ENCODE results near the genes RAET1L and PLEKHG1.

DNA sequence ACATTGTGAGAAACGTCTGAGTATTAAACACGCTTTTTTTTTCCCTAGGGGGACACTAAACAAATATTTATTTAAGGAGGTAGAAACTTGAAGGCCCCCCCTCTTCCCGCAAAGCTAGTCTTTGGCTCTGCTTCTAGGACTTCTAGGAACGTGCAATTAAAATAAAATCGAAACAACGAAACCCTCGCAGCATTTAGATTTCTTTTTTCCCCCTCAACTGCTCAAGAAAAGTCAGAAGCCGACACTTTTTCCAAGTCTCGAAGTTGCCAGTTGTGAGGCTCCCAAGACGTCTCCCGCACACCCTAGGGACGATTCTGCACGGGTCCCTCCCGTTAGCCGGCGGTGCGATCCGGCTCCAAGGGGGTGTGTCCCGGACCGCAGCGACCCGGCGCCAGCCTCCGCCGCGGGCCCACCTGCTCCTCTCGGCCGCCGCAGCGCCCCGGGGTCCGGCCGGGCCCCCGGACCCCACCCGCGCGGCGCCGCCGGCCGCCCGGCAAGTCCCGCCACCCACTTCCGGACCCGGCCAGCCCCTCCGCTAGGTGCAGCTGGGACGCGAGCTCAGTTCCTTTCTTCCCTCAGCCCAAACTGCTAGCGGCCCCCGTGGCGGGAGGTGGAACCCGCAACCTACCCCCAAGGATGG is 796 bp upstream of the TAB2 start:
- PRO-cap = no peak

- PRO-cap = no peak
Measured at GRCh38 chr6:149320773-149321363, 3.4 kb downstream of the TAB2 start.

GRCh38 chr6:149322902-149323213 is 5.3 kb downstream of the TAB2 start:
- PRO-cap = no peak

- PRO-cap = no peak
Measured at GRCh38 chr6:149495321-149496215, 10.8 kb upstream of the ZC3H12D start.

GRCh38 chr6:149565368-149565938 is 722 bp upstream of the GINM1 start:
- PRO-cap = no peak

GRCh38 chr6:149691532-149692379 is 26.1 kb downstream of the LATS1 start:
- PRO-cap = no peak

- PRO-cap = no peak
Measured at GRCh38 chr6:149726154-149727350, 8.7 kb upstream of the LATS1 start.

GRCh38 chr6:149963074-149963490 is 661 bp upstream of the ULBP1 start:
- PRO-cap = no peak

GRCh38 chr6:150025360-150025919 is at the start of gene RAET1L:
RAET1L (minus strand) TSS chr6:150025532.
- PRO-cap = unidirectional peak, minus-strand start at chr6:150025532

GRCh38 chr6:150143507-150143985 is 702 bp downstream of the PPP1R14C start:
- PRO-cap = bidirectional peak, plus-strand start at chr6:150143860, minus-strand start at chr6:150143661

- PRO-cap = no peak
Measured at GRCh38 chr6:150145334-150145840, 2.5 kb downstream of the PPP1R14C start.

DNA sequence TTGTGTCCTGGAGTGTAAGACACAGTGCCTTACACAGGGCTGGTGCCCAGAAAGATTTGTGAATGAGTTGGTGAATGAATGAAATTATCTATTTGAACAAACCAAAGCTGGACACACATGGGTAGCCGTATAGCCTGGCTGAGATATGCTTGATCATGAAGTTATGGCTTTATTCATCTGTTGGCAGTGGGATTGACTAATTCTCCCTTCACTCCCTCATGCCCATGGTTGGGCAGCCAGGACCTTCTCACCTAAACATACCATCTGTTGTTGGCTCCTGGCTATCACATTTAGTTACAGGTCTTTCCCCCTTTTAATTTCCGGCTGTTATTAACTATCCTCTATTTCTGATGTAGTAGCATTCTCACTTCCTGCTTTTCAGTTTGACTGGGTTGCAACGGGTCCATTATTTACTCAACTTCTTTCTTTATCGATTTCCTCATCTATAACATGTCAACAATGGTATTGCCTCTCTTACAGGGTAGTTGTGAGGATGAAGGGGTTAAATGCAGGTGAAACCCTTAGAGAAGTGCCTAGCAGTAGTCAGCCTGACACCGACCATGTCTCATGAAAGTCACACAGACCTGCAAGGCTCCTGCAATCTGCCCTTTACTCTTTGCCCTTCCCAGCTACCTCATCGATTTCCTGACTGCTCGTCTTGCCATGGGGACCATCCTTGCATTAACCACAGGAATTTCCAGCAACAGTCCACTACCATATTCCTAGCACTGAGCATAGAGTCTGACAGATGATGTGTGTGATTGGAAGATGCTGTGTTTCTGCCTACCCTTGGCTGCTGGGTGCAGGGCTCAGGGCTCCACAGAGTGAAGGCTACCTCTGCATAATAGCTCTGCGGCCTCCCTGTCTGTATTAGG is 42.2 kb downstream of the PPP1R14C start:
- PRO-cap = no peak

DNA sequence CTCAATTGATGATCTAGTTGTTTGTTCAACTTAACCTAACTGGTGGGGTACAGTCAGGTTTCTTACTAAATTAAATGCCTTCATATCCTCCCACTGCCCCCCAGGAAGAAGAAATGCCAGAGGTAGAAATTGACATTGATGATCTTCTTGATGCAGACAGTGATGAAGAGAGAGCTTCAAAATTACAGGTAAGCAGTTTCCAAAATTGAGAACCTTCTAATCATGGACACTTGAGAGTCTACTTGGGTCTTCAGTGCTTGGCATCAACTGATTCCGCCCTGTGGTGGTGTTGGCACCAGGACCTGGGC is 71.8 kb downstream of the PPP1R14C start:
- PRO-cap = no peak

DNA sequence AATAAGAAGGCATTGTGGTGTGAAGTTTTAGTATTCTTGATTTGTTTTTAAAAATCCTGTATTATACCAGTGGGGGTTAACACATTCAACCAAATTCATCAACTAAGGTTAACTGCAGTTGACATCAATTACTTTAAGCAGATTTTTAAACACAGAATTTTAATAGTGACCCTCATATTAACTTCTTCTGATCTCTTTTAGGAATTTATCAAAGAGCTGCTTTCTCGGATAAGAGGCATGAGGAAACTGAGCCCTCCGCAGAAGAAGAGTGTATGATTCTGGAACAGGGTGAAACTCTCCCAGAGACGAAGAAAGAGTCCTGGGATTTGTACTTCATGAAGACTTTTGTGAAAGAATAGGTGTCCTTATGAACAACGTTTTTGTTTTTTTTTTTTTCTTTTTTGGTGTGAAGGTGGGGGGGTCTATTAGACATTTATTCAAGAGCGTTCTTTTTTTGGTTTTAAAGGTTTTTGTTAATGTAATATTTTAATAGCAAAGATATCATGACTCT is 105.8 kb downstream of the PPP1R14C start:
- PRO-cap = no peak

DNA sequence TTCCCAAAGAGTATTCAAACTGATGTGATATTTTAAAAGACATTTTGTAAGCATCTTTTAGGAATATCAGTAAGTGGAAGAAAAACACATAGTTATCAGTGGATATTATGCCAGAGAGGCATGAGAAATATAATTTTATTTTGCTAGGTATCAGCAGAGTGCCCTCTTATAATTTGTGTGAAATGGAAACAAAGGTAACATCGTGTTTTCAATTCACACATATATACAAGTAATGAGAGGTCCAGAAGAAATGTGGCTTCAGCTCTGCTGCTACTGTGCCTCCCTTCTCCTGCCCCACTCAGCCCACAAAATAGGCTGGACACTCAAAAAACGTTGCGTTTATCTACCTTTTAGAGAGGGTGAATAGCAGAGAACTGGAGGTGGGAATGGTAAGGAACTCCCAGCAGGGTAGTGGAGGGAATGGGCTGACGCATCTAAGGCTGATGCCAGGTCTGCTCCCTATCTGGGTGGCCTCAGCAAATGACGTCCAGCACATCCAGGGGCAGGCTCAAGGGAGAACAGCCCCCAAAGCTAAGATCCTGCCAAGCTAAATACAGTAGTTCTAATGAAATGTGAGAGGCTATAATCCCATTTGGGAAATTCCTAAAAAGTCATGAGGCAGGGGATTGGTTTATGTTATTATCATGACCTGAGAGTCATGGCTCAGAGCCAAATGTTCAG is 34.4 kb downstream of the IYD start:
- PRO-cap = no peak

DNA sequence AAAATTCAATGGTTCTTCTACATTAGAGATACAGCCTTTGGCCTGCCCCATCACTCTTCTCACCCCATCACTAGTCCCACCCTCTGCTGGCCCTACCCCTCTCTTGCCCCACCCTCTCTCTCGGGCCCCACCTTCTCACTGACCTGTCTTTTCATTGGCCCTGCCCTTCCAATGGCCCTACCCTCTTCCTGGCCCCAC is 107.3 kb upstream of the PLEKHG1 start:
- PRO-cap = unidirectional peak, minus-strand start at position 61 of the sequence

- PRO-cap = no peak
Measured at GRCh38 chr6:150572957-150573637, 26.6 kb upstream of the PLEKHG1 start.

- PRO-cap = bidirectional peak, plus-strand start at chr6:150599903, minus-strand start at chr6:150599804
Measured at GRCh38 chr6:150599620-150600068, at the start of gene PLEKHG1. PLEKHG1 (plus strand) TSS chr6:150599885.

- PRO-cap = no peak
Measured at GRCh38 chr6:150640577-150640973, 40.9 kb downstream of the PLEKHG1 start.

GRCh38 chr6:150698639-150698847 is 98.9 kb downstream of the PLEKHG1 start:
- PRO-cap = no peak